B cell (primary cell): ENCODE data around the genes ADAD1, NUDT6, INTU and HSPA4L.

GRCh38 chr4:121817200-121818492, 6.0 kb downstream of the CCNA2 start:
- PRO-cap, result no peak
- CAGE, long polyA plus RNA, result no peak

- PRO-cap, result no peak
- CAGE, long polyA plus RNA, result no peak
These were observed 69.6 kb upstream of the ADAD1 start for GRCh38 chr4:122309223-122309605.

DNA sequence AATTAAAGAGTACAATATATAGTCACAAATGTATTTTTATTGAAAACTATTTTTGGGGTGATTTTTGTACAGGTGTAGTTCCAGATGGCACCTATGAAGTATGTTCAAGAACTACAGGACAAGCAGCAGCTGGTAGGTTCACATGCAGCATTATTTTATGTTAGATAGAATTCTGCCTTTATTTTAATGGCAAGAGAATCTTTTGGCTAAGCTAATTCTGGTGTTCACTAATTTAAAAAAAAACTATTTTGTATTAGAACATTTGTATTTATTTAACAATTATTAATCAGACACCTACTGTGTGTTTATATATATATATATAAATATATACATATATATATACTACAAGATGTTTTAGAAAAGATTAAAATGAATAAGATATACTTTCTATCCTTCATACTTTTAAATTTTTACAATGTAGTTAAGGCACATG, 65.2 kb upstream of the ADAD1 start:
- PRO-cap, result no peak
- CAGE, long polyA plus RNA, result no peak

DNA sequence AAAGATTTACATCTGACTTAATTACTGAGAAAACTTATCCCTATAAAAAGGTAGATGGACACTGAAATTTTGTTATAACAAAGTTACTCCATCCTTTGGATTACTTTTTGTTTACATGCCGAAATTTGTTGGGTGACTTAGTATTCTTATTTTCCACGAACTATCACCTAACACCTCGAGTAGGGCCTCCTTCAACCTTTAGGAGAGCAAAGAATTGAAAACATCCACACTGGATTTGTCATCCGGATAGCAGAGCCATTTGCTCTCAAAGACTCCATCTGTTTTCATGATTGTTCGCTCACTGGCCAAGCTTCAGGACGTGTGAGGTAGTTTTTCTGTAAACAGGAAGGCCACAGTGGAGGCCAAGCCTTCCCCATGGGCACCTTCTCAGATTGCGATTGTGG, at the start of gene ADAD1:
TSS of gene ADAD1 (plus strand) at position 338 of the 404 bp plus-strand sequence.
- PRO-cap, result no peak
- CAGE, long polyA plus RNA, result no peak

GRCh38 chr4:122749400-122750249, 17.1 kb downstream of the BBS12 start:
- PRO-cap, result no peak
- CAGE, long polyA plus RNA, result no peak

DNA sequence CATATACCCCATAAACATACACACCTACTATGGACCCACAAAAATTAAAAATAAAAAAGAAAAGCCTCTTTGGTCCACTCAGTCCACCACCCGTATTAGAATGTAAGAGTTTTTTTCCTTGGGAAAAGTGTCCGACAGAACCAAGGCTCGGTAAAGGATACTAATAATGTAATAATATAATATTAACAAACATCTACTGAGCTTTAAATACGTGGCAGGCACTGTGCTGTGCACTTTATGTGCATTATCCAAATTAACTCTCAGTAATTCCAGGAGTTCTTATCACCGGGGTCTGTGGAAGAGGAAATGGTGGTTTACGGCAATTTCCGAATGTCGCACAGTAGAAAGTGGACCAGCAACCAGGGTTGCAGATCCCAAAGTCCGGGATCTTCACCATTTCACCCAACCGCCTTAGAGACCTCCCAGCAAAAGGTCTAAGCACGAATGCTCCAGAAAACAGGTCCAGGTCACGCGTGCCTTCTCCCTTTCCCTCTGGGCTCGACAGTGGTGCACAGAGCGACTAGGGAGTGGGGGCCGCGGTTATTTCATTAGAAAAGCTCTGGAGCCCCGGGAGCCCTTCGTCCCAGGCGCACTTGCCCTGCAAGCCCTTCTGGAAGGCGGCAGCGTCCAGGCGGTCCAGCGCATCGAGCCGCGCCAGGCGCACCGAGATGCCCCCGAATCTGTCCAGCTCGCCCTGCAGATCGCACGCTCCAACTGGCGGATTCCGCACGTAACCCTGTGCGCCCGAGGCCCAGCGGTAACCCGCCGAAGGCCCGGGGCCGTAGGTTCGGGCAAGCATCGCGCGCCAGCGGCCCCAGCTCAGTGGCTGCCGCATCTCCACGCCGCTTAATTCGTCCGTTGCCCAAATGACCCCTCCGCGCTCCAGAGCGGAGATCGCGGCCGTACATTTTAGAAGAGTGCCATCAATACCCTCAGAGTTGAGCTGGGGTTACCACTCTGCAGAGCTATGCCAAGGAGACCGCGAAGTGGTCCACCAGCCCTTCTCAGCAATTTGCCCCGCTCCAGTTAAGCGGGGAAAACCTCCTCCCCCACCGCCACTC, at the start of gene NUDT6:
TSS of gene NUDT6 (minus strand) at position 860 of the 1,061 bp plus-strand sequence.
- PRO-cap, result no peak
- CAGE, long polyA plus RNA, result no peak

DNA sequence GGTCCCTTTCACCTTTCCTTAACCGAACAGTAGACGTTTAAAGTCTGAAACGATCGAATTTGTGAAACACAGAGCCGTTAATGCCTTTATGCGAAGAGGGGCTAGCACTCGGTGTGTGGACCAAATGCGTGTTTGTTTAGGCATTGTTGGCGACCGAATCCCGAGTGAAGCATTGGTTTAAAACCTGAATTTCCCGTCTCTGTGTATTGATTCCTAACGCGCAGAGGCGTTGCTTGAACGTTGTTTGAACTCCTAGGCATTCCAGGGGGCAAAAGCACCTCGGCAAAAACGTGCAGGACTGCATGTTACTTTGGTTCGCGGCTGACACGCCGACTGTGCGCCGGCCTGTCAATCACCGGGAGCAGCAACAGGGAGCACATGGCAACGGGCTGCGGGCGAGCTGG, 537 bp downstream of the SPRY1 start:
- PRO-cap, result no peak
- CAGE, long polyA plus RNA, result no peak

GRCh38 chr4:123881107-123881533, 484.5 kb downstream of the SPRY1 start:
- PRO-cap, result no peak
- CAGE, long polyA plus RNA, result no peak

DNA sequence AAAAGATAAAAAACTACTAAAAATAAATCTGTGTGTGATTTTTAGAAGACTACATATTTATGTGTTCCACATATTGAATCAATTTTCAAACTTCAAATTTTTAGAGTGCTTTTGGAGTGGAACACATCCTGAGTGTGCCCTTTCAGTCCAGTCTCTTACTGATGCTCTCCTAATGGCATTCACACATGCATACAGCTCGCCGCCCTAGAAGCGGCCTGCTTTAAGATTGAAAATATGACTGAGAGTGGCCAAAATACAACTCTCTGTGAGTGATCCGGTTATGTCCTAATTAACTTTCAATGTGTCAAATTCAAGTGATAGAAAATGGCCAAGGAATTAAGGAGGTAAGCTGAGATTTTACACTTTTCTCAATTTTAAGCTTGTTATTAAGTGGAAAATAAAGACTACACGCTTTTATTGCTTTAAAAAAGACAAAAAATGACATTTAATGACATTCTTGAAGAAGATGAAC, 628.7 kb downstream of the ANKRD50 start:
- PRO-cap, result no peak
- CAGE, long polyA plus RNA, result no peak

GRCh38 chr4:127632327-127633469, at the start of gene INTU:
Gene INTU, plus strand, starts transcription at chr4:127632957.
- PRO-cap, result no peak
- CAGE, long polyA plus RNA, result no peak

DNA sequence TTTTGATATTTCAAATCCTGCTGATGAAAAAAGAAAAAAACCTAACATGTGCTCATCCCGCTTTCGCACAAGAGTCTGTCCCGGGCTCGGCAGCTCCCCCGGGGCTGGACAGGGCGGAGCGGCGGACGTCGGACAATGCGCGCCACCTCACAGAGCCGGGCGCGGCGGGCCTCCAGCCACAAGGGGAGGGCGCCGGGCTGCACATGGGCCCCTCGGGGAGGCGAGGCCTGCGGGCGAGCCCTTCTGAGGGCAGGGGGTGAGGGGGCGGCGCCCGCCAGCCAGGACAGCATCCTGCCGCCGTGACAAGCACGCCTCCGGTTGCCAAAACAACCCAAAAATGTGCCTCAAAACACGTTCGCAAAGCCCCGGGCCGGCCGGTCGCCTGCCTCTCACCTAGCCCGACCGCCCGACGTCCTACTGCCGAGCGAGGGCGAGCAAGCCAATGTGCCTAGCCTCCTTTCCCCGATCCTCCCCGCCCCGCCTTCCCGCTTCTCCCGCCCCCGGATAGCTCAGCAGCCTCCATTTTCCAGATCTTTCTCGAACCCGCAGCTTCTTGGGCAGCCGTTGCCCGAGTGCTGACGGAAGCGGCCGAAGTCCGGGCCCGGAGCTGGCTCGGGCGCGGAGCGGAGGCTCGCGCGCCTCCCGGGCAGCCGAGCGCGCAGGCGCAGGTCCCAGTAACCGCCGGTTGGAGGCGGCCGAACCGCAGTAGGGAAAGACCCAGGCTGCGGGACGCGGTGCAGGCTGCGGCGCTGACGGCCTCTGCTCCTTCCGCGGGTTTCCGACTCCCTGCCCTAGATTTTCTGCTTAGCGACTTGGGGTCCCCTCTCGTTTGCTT, at the start of gene HSPA4L:
TSS of gene HSPA4L (plus strand) at position 705 of the 835 bp plus-strand sequence.
- PRO-cap, result unidirectional peak, plus-strand start at position 347 of the sequence; bidirectional peak, plus-strand start at position 705 of the sequence, minus-strand start at position 577 of the sequence
- CAGE, long polyA plus RNA, result no peak

DNA sequence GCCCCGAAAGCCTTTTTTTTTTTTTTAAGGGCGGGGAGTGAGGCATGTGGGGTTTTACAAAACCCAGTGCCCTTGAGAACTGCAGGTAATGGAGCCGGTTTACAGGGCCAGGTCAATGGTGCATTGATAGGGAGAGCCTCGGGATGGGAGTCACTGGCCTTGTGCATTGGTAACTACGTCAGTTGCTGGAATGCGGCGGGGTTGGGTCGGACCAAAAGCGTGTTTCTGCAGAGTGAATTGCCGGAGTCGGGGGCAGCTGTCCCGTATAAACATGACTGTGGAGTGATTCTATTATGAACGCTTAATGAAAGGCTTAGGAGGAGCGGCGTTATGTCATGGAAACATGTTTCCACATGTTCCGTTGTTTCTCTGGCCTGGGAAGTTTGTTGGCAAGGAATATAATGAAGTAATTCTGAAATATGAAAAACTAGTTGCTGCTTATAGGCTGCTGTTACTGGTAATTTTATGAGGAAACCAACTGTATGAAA, 1.1 kb downstream of the HSPA4L start:
- PRO-cap, result no peak
- CAGE, long polyA plus RNA, result no peak

DNA sequence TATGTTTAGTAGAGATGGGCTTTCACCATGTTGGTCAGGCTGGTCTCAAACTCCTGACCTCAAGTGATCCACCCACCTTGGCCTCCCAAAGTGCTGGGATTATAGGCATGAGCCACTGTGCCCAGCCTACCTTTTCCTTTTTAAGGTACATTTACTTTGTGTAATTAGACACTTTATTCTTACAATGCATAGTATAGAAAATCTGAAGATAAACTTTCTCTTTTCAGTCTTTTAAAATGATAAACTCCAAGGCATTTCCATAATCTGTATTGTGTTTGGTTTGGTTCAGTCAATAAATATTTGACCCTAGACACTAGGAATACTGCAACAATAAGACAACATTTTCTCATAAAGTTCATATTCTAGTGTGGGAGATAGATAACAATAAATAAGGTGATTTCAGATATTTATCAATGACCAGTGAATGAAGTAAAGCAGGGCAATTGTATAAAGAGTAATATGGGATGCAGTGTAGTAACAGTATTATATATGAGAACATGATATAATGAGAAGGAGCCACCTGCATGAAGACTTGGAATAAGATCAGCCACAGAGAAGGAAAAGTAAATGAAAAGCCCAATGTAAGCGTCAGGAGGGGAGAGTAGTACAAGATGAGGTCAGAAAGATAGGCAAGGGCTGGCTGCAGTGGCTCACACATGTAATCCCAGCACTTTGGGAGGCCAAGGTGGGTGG, 47.1 kb downstream of the ABHD18 start:
- PRO-cap, result no peak
- CAGE, long polyA plus RNA, result no peak

DNA sequence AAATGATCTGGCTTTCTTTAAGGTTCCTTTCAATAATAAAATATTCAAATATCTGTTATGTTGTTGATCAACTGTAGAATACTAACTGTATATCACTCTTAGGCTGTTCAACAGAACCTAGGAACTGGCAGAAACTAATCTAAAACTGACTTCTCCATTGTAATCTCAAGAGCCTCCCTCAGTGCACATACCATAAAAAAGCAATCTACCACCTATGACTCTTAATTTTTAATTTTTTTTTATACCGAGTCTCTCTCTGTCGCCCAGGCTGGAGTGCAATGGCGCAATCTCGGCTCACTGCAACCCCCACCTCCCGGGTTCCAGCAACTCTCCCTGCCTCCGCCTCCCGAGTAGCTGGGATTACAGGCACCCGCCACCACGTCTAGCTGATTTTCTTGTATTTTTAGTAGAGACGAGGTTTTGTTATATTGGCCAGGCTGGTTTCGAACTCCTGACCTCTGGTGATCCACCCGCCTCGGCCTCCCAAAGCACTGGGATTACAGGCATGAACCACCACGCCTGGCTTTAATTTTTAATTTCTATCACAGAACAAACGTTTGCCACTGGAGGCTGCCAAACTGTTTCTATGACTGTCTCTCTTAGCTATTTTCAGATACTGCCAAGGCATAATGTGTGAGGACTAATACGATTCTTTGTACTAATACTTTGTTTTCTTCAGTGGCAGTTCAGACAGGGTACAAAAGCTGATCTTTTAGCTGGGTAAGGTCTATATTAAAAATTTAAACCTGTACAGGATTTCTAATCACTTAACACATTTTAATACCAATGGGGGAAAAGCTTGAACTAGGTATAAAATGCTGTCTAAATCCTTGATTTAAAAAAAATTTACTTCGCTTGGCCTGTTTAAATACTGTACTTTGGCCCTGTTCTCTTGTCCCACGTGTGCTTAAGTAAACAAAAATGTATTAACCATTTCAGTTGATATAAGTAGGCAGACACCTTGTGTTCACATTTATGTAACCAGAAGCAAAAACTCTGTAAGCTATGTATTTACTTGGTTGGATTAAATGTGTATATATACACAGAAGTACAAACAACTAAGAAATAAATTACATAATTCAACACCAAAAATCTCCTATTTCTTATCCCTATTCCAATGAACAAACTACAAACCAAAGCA, 2.3 kb downstream of the PGRMC2 start:
- PRO-cap, result no peak
- CAGE, long polyA plus RNA, result no peak

DNA sequence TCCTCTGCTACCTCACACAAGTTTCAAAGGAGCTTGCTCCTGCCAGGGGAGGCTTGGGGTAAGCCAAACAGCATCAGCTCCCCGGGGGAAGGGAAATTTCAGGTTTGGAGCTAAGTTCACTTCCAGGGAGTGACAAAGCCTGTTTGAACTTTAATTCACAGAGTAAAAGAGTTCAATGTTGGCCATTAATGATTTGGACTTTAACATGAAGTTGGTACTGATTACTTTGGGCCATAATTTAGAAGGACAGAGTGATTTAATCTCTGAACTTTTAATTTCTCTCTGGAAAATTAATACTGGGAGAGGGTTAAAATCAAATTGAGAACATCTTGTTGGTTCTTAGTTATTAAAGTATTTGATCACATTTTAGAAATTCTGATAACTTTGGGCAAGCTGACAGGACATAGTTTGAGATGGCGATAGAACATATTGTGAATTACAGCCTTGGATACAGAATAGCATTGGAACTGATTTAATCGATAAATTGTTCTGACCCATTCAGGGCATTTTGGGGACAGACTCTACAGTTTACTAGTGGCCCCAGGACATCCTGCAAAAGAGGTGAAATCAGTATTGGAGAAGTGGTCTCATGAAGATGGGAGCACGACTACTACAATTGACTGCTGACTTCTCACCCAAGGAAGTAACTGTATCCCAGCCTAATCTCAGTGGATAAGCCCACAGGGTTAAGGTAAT, 5.0 kb upstream of the PGRMC2 start:
- PRO-cap, result no peak
- CAGE, long polyA plus RNA, result no peak

GRCh38 chr4:128385943-128386471, 98.4 kb upstream of the PGRMC2 start:
- PRO-cap, result no peak
- CAGE, long polyA plus RNA, result no peak

- PRO-cap, result no peak
- CAGE, long polyA plus RNA, result no peak
These were observed 239.1 kb upstream of the JADE1 start for GRCh38 chr4:128570190-128570962.

DNA sequence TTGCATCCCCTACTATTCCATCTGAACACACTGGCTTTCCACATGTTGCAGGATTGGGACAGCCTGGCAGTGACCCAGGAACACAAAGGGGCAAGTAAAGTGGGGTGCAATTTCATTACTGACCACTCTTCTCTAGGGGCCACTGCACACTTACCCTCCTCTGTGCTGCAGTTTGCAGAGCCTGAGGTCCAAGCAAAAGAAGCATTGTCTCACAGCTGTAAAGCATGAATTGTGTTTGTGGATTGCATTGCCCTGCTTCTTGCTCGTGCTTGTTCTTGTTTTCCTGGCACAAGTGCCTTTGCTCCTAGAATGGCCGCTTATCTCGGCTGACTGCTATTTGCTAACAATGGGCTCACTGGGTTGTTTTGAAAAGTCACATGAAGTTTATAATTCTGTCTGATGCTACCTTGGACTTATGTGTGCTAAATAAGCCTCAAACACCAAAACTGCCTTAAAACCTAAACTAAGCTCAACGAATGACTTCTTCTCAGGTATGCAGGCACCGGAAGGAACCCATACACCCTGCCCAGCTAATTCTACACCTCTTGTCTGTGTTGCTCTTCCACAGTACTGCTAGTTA, 209.0 kb upstream of the JADE1 start:
- PRO-cap, result no peak
- CAGE, long polyA plus RNA, result no peak

GRCh38 chr4:128783191-128783656, 26.3 kb upstream of the JADE1 start:
- PRO-cap, result no peak
- CAGE, long polyA plus RNA, result no peak

DNA sequence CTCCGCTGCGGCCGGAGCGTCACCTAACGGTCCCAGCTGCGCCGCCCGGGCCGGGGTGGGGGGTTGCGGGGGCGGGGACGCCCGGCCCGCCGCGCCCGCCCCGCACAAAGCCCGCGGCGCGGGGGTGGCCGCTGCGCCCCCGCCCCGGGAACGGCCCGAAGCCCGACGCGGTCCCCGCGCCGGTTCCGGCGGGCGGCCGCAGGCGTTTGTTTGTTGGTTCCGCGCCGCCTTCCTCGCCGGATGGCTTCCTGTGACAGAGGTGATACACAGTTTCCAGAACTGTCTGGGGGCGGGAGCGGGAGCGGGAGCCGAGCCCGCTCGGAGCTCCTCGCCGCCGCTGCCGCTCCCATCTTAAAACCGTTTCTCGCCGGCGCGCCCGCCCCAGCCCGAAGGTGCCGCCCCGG, 2.1 kb downstream of the JADE1 start:
- PRO-cap, result bidirectional peak, plus-strand start at position 276 of the sequence, minus-strand start at position 208 of the sequence; bidirectional peak, plus-strand start outside the sequence, minus-strand start at position 353 of the sequence
- CAGE, long polyA plus RNA, result no peak